H7 (cell line): Measurements from ENCODE around the genes DHDDS and ARID1A.

- RAMPAGE, long total RNA = no peak
Measured at GRCh38 chr1:25659009-25659229, 42.3 kb downstream of the MAN1C1 start.

GRCh38 chr1:25794097-25794730 lies 5.8 kb upstream of the SELENON start:
- RAMPAGE, long total RNA = no peak

DNA sequence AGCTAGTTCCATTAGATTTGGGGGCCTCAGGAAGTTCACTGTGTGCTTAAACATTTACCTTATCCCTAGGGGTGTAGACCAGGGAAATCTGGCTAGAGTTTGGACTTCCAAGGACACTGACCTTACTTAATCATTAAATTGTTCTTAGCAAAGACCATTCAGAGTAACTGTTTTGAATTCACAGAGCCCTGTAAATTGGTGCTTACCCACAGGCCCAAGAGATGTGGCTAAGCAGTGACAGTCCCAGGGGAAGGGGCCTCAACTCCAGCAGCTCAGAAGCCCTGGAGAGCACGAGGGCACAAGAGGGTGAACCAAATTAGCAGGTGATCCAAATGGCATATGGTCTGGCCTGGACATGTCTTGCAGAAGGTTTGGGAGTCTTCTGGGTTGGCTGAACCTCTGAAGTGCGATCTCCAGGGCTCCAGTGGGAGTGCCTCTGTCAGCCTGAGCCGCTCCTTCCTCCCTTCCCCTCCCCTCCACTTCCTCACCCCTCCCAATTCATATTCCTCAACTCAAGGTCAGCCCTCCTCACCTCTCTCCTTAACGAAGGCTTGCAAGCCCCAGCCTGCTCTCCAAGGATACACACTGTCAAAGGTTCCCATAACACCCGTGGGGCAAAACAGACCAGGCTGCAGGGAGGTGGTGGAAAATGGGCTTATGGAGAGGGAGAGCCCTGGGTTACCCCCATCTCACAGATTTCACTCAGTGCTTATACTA lies 4.3 kb downstream of the PAQR7 start:
- RAMPAGE, long total RNA = no peak

DNA sequence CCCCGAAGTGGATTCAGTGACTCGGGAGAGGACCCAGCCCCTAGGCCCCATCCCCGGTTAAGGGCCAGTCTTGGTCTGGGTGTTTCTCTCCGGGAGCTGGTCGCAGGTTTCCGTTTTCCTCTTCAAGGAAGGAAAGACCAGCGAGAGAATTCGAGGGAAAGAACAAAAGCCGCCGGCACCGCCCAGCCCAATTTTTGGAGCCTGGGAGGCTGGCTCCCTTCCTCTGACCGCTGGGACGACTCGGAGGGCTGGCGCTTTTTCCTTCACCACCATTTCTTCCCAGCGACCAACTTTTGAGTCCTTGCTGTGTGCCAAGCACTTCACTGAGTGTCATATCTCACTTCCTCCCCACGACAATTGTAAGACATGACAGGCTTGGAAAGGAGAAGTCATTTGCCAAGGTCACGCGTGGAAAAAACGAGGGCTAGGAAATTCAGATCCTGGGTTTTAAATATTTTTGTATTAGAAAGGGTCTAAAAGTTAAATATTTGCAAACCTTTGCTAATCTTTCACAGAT lies 17.0 kb upstream of the STMN1 start:
- RAMPAGE, long total RNA = no peak

GRCh38 chr1:26049370-26050389 lies 3.8 kb upstream of the SLC30A2 start:
- RAMPAGE, long total RNA = no peak

- RAMPAGE, long total RNA = no peak
Measured at GRCh38 chr1:26060155-26060464, 7.3 kb downstream of the TRIM63 start.

DNA sequence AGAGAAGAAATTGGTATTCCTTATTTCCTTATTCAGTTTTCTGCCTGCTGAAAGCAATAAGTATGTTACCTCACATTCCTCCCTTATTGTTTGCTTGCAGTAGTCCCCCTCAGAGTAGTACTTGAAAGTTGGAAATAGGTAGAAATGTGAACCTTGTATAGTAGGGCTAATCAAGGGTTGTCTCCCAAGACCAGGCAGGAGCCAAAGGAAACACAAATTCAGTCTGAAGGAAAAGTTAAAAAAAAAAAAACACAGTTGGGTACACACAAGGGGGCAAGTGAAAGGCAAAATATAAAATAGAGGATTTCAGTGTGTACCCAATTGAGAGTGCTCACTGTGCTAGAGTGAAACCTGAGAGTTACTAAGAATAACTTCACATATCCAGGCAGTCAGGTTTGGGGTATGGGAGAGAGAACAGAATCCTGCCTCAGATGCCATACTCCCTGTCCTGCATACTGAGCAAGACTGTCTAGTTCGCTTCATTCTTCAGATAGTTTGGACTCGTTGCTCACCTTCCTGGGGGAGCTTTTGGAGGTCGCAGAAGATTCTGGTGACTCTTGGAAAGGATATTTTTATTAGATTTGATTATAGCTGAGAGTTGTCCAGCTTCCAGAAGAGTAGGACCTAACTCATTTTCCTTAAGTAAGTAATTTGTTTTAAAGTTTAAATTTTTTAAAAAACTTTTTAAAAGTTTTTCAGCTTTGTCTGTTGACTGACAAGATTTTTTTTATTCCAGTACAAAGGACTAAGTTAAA lies 20.4 kb downstream of the CEP85 start:
- RAMPAGE, long total RNA = no peak

- RAMPAGE, long total RNA = no peak
Measured at GRCh38 chr1:26358577-26359462, 4.9 kb upstream of the CRYBG2 start.

DNA sequence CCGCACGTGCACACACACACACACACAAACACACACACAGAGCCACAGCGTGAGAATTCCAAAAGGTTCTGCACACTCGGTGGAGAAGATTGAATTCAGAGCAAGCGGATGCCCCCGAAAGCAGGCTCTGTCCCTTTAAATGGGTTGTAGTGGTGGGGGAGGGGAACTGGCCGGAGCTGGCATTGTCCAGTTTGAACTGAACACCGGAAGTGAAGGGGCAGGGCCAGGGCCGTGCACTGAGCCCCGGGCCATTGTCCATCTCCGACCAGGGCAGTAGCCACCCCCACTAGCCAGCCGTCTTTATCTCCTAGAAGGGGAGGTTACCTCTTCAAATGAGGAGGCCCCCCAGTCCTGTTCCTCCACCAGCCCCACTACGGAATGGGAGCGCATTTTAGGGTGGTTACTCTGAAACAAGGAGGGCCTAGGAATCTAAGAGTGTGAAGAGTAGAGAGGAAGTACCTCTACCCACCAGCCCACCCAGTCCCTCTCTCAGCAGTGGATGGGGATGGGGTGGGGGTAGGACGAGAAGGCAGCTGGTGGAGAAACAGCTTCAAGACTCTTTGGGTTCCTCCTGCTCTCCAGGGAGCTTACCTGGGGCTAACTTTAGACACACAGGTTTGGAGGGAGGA lies 1.2 kb upstream of the LIN28A start:
- RAMPAGE, long total RNA = no peak

DNA sequence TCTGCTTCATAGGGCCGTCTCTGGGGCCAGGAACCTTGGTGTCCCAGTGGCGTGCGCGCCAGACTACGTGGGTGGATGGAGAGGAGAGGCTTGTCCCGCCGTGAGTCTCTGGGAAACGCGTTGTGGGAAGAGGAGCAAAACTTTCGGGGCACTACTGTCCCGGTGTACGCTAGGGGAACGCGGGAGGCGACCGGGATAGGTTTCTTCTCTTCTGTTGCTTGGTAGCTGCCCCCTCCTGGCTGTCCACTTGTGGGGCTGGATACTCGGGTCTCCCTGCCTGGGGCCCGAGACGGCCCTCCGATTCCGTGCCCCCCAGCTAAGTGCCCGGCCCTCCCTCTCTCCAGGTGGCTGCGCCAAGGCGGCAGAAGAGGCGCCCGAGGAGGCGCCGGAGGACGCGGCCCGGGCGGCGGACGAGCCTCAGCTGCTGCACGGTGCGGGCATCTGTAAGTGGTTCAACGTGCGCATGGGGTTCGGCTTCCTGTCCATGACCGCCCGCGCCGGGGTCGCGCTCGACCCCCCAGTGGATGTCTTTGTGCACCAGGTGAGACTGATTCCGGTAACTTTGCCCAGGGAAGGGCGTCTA lies 516 bp downstream of the LIN28A start:
- RAMPAGE, long total RNA = no peak

DNA sequence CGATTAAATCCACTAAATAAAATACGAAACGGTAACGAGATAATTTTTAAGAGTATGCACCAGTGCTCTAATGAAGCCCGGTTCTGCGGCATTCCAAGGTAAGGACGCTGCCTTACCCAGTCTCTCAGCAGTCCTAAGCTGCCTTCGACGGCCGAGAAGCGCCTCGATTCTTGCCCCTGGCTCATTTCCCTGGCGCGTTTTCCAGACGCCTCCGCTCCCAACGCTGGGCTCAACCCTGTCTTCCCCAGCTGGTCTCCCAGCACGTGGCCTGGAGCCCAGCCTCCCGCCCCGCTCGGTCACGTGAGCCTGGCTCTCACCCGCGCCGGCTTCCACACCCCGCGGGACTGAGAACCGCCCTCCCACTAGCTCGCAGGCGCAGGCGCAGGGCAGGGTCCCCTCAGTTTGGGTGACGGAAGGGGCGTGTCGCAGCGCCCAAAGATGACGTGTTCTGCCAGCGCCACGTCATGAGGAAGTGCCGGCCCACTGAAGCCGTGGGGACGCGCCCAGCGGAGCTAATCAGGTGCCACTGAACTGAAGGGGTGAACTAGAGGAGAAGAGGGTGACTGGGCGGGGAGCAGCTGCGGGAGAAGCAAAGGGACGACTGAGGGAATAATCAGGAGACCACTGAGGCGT lies at the start of gene DHDDS:
Gene DHDDS (plus strand): TSS at position 465 of the 633 bp plus-strand sequence.
- RAMPAGE, long total RNA = start-site peak on the minus strand centred at position 257 of the sequence, 41 bp wide, 10 reads; start-site peak on the plus strand centred at position 487 of the sequence, 45 bp wide, 147 reads

- RAMPAGE, long total RNA = no peak
Measured at GRCh38 chr1:26531602-26532343, 2.2 kb downstream of the RPS6KA1 start.

- RAMPAGE, long total RNA = no peak
Measured at GRCh38 chr1:26545448-26546129, 16.0 kb downstream of the RPS6KA1 start.

DNA sequence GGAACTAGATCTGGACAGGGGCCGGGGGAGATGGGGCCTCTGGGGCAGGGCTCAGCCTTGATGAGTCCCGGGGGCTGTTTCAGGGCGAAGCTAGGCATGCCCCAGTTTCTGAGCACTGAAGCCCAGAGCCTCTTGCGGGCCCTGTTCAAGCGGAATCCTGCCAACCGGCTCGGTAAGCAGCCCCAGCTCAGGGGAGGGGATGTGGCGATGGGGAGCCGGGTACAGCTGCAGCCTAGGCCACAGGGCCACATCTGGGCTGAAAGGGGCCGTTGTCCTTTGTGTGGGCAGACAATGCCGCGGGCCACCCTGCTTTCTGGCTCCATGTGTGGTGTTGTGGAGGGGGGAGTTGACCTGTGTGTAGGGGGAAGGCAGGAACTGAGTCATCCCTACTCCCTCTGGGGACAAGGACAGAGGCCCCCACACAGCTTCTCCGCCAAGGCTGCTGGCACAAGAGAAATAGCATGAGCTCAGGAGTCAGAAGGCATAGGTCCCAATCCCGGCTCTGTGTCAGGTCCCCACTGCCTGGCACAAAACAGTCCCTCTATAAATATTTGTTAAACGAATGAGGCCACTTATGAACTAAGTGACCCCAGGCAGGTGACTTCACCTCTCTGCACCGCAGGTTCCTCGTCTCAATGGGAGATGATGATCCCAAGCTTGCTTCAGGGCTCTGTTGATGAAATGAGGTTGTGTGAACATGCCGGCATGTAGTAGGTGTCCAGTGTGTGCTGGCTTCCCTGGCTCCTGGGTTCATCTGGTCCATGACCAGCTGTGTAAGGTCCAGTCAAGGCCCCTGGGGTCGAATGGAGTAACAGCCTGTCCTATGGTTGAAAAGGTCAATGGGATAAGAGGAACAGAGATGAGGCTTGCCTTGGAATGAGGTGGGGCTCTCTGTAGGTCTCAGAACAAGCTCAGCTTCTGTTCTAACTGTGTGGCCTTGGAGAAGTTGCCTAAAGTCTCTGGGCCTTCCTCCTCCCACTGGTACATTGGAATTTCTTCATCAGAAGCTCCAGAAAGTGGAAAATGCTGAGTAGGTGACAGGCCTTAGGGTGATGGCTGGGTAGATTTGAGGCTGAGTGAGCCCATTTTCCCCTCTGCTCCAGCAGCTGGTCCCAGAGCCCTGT lies 26.3 kb downstream of the RPS6KA1 start:
- RAMPAGE, long total RNA = no peak

- RAMPAGE, long total RNA = no peak
Measured at GRCh38 chr1:26695843-26696602, at the start of gene ARID1A. TSS of gene ARID1A (plus strand) at chr1:26696015.

GRCh38 chr1:26771755-26772686 lies 15.7 kb upstream of the PIGV start:
- RAMPAGE, long total RNA = no peak

GRCh38 chr1:26782506-26783694 lies 4.8 kb upstream of the PIGV start:
- RAMPAGE, long total RNA = no peak

- RAMPAGE, long total RNA = no peak
Measured at GRCh38 chr1:26785726-26786841, 1.7 kb upstream of the PIGV start.

DNA sequence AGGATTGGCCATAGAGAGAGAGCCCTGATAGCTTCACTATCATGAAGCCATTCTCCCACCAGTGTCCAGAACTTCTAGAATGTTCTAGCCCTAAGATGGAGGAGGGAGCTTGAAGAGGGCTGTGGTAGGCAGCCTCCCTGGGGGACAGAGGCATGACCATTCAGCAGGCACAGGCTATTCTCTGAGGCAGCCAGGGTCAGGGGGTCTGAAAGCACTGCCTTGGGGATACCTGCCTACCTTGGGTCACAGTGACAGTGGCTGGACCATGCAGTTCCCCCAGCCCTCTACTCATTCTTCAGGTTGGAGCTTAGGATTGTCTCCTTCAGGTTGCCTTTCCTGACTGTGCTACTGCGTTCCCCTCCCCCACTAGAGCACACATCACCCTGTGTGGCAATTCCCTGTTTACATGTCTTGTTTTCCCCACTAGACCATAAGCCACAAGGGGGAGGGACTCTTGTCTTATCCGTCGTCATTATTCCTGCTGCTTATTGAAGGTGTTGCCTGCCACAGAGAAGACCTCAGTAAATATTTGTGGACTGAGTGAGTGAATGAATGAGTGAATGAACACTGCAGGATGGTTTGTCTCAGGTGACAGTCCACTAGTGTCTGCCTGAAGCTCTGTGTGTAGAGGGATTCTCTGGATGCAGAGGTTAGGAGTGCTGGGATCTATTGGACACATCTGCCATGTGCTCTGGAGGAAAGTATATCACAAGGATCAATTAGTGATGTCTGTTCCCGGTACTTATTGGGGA lies 5.2 kb downstream of the ZDHHC18 start:
- RAMPAGE, long total RNA = no peak

DNA sequence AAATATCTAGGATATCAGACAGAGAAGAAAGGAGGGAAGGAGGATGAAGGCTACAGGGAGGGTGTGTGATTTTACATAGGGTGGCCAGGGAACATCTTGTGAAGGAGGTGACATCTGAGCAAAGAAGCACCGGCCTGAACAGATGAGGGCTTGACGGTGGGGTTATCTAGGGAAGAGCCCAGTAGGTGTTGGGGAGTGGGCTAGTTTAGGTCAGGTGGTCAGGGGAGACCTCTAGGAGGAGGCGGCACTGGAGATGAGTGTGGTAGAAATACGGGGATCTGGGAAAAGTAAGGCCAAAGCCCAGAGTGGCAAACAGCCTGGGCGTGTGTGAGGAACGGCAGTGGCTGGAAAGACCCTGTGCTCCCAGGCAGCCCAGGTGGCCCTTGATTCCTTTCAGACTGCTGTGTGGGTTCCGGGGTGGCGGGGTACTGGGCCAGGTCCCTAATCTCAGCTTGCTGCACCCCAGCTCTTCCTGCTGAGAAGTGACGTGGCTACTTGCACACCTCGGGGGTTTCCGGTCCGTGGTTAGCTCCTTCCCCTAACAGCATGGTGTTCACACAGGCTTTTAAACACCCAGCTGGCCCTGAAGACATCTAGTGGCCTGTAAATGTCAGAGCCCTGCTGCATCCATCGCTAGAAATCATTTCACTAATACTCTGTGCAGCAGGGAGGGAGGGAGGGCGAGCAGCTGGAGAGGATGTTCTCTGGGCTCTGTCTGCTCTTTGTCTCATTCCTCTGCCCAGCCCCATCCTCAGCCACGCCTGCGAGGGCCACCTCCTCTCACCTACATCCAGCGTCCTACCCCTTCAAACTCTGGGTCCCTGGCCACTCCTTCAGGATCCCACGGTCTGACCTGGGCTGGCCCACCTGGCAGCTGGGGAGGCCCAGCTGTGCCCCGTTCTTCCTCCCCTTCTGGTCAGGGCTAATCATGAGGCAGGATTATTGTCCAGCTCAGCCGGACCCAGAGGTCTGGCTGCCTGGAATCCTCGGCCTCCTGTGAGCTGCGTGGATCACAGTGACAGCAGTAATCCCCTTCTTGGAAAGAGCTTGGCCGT lies 7.1 kb downstream of the ZDHHC18 start:
- RAMPAGE, long total RNA = no peak